Epithelial cell of proximal tubule (primary cell): ENCODE measurements around the gene PDXDC1.

- RAMPAGE, long total RNA = no peak
- RRBS = no CpG with 5 or more reads among the region's 5 CpGs
Observed at GRCh38 chr16:14056932-14057594, 14.1 kb upstream of the MRTFB start.

- RAMPAGE, long total RNA = no peak
- RRBS = no CpG with 5 or more reads among the region's 2 CpGs
Observed at GRCh38 chr16:14151416-14152119, 80.4 kb downstream of the MRTFB start.

DNA sequence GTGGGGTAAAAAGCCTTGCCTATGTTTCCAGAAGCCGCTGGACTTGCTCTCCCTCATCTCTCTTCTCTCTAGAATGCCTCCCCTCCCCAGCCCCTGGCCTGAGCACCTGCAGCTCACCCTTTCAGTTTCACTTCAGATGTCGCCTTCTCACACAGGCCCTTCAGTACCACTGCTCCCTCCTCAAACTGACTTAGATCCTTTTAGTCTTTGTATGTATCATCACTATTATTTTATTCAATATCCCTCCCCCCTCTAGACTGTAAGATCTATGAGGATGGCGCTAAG, 122.2 kb downstream of the MRTFB start:
- RAMPAGE, long total RNA = no peak
- RRBS = no CpG with 5 or more reads among the region's 3 CpGs

- RAMPAGE, long total RNA = no peak
- RRBS = no CpG with 5 or more reads among the region's 9 CpGs
Observed at GRCh38 chr16:14325808-14326397, 254.8 kb downstream of the MRTFB start.

DNA sequence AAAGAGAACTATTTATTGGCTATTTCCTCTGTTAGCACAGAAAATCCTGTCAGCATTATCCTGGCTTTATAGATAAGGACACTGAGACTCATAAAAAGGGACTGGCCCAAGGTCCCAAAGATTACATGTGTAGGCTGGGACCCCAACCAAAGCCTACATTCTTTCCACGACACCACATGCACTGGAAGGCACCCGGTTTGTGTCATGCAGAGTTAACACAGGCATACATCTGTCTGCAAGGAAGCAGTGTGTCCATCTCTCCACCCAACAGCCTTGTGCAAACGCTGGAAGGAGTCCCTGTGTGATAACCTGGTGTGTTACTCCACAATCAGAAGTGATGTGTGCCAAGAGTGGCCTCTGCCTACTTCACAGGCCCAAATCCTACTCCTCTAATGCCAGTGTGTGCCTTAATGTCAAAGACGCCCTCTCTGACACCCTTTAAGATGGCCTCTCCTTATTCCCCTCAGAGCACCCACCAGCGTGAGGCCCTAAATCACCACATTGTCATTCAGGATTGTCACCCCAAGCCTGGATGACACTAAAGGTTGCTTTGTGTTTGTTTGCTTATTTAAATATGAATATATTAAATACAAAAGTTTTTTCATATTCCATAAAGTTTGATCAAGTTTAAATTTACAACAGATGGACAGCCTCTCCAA, 139.7 kb downstream of the PARN start:
- RAMPAGE, long total RNA = no peak
- RRBS = no CpG with 5 or more reads among the region's 5 CpGs

- RAMPAGE, long total RNA = no peak
- RRBS = no CpG with 5 or more reads among the region's 11 CpGs
Observed at GRCh38 chr16:14634401-14634855, 1.7 kb downstream of the BFAR start.

- RAMPAGE, long total RNA = no peak
- RRBS = 2% methylated on average over 11 of the region's 95 CpGs
Observed at GRCh38 chr16:14974470-14975544, at the start of gene PDXDC1. PDXDC1 (plus strand) TSS chr16:14975026.

- RAMPAGE, long total RNA = no peak
- RRBS = no CpG with 5 or more reads among the region's 19 CpGs
Observed at GRCh38 chr16:15033081-15033855, 22.6 kb downstream of the NTAN1 start.

DNA sequence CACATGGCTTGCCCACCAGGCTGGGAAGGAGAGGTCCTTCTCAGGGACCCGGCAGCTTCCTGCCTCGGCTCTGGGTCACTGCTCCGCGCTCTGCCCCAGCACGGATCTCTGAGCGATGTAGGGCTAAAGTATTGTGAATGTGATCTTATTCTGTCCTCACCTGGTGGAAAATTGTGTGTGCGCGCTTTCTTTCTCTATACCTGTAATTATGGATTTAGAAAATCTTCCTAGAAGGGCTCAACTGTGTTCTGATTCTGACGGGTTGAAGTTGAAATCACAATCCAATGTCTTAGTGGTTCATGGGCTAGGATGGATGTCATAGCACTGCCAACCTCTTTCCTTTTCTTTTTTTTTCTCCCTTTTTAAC, 1.2 kb downstream of the BMERB1 start:
- RAMPAGE, long total RNA = no peak
- RRBS = 4% methylated on average over 1 of the region's 9 CpGs

- RAMPAGE, long total RNA = no peak
- RRBS = no CpG with 5 or more reads among the region's 29 CpGs
Observed at GRCh38 chr16:15501988-15502900, 67.9 kb downstream of the BMERB1 start.

DNA sequence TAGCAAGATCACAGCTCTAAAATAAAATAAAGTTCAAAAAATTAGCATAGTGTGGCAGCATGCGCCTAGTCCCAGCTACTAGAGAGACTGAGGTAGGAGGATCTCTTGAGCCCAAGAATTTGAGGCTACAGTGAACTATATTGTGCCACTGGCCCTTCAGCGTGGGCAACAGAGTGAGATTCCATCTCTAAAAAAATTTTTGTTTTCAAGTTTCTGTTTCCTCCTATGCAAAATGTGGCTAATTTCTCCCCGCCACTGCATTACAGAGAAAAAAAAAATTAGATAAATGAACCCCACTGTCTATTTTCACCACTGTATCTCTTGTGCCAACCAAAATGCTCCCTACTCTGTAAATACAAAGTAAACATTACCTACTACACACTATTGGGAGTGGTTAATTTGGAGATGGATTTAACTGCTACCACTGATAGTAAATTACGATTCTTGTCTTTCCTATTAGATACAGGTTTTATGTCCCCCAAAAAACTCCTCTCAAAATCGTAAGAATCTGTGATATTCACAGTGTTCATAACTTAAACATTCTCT, 2.0 kb downstream of the MARF1 start:
- RAMPAGE, long total RNA = no peak
- RRBS = no CpG with 5 or more reads among the region's 5 CpGs

DNA sequence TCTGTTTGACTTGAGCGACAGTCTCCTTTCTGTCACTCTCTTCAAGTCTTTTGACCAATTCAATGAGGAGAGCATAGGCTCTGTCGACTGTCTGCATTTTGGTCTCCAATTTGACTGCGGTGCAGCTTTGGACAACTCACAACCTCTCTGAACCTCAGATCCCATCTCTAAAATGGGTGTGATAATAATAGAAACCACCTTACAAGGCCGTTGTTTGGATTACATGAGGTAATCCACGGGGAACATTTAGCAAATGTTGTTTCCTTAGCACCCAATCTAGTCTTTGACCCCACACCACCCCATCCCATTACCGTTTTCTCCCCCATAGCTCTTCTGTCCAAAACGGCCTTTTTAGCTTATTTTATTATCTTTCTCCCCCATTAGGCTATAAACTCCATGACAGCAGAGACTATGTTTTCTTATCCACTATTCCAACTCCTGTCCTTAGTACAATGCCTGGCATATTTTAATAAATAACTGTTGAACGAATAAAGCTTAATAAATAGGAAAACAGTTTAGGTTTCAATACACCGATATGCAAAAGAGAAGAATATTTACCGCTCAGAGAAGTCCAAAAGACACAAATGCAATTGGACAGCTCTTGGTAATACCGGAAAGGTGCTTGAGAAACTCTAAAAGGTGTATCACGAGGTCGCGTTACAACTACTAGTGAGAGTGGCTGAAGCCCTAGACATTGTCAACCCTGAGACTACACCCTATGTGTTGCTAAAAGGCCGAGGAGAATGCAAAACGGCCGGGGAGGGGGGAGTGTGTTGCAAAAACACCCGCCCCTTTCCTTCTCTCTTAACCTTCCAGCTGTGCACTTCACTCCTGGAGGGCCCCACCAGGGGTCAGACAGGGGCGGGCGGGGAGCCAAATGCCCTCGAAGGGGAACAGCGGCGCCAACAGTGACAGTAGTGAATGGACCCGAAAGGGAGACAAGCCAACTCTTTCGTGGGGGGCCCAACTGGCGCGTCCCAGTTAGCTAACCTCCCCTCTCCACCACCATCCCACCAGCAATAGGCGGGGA, 738 bp downstream of the MARF1 start:
- RAMPAGE, long total RNA = no peak
- RRBS = no CpG with 5 or more reads among the region's 28 CpGs

GRCh38 chr16:15714776-15715362, 64.8 kb downstream of the NDE1 start:
- RAMPAGE, long total RNA = no peak
- RRBS = no CpG with 5 or more reads among the region's 25 CpGs

DNA sequence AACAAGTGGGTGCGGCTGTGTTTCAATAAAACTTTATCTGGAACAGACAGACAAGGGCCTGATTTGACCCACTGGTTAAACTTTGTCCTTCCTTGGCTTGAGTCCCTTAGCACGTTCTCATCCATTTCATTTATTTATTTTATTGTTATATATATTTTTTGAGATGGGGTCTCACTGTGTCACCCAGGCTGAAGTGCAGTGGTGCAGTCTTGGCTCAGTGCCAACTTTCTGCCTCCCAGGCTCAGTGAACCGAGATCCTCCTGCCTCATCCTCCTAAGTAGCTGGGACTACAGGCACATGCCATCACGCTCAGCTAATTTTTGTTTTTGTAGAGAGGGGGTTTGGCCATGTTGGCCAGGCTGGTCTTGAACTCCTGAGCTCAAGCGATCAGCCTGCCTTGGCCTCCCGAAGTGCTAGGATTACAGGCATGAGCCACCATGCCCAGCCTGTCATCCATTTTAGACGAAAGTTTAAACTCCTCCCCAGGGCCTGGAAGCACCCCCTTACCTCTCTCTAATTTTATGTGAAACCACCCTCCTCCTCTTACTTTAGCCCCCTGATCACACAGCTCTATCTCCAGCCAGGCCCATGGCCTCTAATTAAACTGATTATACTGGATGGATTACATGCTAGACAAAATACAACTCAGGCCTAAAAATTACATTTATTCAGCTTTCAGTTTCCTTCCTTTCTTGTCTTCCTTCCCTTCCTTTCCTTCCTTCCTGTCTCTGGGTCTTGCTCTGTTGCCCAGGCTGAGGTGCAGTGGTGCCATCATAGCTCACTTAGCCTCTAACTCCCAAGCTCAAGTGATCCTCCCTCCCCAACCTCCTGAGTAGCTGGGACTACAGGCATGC, 64.0 kb downstream of the MYH11 start:
- RAMPAGE, long total RNA = no peak
- RRBS = no CpG with 5 or more reads among the region's 7 CpGs

DNA sequence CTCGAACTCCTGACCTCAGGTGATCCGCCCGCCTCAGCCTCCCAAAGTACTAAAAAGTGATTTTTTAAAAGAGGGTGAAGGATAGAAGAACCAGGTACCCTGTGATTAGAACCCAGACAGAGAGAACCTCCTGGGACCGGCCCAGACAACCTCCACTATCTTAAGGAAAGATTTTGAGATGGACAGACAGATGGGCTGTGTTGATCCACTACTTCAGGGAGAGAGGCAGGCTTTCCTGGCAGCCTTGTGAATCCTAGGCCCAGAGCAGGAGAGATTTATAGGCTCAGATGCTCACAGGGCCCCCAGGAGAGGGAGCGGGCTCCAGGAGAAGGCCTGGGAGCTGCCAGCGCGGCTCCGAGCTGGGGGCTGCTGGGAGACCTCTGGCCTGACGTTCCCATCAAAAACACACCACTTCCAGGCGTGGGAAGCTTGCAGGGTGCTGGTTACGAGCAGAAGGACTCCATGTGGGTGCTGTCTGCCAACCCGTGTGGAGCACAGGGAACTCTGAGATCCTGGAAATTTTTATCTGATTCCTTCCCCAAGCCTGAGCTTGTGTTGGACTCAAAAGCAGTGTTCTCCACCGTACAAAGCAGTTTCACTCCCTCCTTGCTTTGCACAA, 53.2 kb downstream of the MYH11 start:
- RAMPAGE, long total RNA = no peak
- RRBS = no CpG with 5 or more reads among the region's 13 CpGs

DNA sequence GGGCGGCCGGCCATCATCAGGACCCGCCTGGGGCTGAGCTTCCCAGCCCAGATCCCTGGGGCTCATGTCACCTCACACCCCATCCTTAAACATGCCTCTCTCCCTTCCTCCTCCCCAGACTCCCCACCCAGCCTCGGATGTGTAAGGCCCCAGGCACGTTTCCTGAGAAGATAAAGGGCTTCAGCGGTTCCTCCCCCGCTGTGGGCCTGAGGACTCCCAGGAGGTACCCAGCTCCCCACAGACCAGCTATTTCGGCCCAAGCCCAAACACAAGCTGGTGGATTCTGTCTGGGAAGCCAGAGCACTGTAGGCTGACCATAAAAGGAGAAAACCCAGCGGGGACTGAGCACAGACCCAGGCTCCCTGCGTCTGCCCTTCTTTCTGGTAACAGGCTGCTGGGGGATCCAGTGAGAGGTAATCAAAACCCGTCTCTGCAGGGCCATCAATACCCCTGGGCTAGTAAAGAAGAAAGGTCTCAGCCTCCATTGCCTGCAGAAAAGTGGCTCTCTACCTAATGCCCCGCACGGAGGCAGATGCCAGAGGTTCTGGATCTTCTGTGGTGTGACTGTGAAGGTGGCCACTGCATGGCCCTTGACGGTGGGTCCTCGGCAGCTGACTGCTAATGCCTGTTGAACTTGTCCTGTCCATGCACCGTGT, 49.1 kb downstream of the MYH11 start:
- RAMPAGE, long total RNA = no peak
- RRBS = no CpG with 5 or more reads among the region's 16 CpGs

DNA sequence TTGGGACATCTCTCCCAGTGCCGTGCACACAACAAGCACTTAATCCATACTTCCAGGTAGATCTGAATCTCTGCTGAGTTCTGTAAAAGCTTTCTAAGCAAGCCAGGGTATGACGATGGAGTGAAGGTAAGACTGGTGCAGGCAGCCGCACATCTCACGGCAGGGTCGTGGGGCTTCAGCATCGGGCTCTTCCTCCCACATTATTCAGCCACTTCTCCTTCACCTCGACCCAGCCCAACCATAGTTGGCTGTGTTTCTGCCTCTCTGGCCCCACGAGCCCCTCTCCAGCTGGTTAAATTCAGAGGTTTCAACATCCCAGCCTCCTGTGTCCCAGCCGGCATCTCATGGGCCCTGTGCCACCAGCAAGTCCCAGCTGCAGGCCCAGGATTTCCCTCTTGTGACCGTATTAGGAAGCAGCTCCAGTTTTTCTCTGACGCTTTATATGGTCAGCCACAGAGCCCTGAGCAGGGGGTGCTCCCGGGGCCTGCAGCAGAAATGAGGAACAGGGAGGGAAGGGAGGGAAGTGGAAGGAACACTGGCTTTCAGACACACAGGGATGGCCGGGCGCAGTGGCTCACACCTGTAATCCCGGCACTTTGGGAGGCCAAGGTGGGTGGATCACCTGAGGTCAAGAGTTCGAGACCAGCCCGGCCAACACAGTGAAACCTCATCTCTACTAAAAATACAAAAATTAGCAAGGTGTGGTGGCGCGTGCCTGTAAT, 27.4 kb downstream of the MYH11 start:
- RAMPAGE, long total RNA = no peak
- RRBS = 69% methylated on average over 2 of the region's 19 CpGs

GRCh38 chr16:15847617-15847872, 9.3 kb downstream of the MYH11 start:
- RAMPAGE, long total RNA = no peak
- RRBS = no CpG with 5 or more reads among the region's 5 CpGs

GRCh38 chr16:15854843-15855283, 2.0 kb downstream of the MYH11 start:
- RAMPAGE, long total RNA = no peak
- RRBS = no CpG with 5 or more reads among the region's 12 CpGs

GRCh38 chr16:15970010-15970666, 20.7 kb downstream of the ABCC1 start:
- RAMPAGE, long total RNA = no peak
- RRBS = no CpG with 5 or more reads among the region's 6 CpGs